PC-3 (cell line): ENCODE results near the genes DUSP12, HSD17B7 and CCDC190.

- RAMPAGE, long total RNA = no peak
Measured at GRCh38 chr1:161621192-161622025, 9.6 kb downstream of the FCGR3B start.

DNA sequence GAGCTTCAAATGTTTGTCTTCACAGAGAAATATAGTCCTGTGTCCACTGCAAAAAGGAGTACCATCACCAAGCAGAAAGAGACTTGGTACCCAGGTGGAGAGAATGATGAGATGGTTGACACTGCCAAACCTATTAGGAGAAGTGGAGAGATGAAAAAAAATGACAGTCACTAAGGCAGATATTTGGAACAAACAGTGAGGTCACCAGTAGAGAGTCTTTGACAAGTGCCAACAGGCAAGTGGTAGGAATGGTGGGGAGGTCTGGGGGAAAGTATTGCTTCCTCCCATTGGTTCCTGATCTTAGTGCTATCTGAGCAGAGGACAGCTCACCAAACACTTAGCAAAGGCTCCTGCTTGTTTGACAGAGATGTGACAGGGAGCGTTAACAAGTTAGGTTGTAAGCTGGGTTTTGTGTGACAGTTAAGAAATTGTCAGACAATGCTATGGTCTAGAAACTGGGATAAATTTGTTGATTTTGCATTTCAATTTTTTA is 6.4 kb downstream of the FCGR3B start:
- RAMPAGE, long total RNA = no peak

- RAMPAGE, long total RNA = no peak
Measured at GRCh38 chr1:161739697-161740409, 9.7 kb upstream of the DUSP12 start.

DNA sequence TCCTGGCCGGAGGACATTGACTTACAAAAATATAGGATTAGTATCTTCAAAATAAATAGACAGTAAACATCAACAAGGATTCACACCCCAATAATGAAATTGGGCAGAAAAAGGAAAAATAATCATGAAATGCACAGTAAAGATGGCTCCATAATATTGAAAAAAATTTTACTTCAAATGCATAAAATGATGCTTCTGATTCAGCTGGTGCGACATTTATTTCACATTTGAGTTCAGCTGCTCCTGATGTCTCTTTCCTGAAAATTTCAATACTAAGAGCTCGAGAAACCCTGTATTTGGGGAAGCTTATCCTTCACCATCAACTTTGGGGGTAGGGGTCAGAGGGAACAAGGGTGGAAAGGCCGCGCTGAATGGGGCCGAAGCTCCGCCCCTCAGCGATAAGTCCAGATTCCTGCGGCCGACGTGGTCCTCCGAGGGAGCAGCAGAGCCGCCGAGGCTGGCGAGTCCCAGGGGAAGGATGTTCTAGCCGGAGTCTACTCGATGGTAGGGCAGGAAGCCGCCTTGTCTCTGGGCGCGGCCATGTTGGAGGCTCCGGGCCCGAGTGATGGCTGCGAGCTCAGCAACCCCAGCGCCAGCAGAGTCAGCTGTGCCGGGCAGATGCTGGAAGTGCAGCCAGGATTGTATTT is at the start of gene DUSP12:
DUSP12 (plus strand) TSS at position 525 of the 647 bp plus-strand sequence.
- RAMPAGE, long total RNA = start-site peak on the plus strand centred at position 535 of the sequence, 30 bp wide, 175 and 70 reads in 2 replicates

- RAMPAGE, long total RNA = no peak
Measured at GRCh38 chr1:161877053-161877928, 111.2 kb downstream of the ATF6 start.

DNA sequence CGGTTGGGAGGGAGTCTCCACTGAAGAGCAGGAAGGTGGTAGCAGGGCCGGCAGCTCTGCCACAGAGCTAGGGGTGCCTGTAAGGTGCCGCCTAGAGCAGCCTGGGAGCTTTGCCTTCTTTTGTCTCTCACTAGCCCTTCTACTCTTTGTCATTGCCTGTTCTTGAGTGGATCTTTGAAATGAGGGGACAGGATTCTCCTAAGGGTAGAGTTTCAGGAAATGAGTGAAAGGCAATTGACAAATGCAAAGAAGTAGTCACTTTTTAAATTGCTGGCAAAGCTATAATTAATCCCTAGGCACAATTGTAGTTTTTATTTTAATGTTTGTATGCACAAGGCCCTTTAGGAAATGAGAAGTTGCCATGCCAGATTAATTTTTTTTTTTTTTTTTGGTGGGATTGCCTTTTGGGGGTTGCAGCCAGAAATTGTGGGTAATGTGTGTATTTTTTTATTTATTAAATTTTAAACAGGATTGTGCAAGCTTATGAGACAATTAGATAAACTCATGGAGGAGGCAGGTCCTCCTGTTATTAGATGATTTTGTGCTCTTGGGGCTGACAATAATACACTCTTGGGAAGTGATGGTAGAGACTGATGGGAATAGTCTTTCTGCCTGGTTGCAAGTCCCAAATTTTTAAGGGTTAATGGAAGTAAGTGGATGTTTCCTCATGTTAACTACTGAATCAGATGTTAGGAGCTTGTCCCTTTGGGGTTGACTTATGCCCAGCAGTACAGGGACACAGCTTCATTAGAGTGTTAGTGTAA is 62.3 kb downstream of the OLFML2B start:
- RAMPAGE, long total RNA = no peak

- RAMPAGE, long total RNA = no peak
Measured at GRCh38 chr1:161983714-161984280, 39.9 kb downstream of the OLFML2B start.

- RAMPAGE, long total RNA = no peak
Measured at GRCh38 chr1:162215730-162216289, 146.3 kb downstream of the NOS1AP start.

DNA sequence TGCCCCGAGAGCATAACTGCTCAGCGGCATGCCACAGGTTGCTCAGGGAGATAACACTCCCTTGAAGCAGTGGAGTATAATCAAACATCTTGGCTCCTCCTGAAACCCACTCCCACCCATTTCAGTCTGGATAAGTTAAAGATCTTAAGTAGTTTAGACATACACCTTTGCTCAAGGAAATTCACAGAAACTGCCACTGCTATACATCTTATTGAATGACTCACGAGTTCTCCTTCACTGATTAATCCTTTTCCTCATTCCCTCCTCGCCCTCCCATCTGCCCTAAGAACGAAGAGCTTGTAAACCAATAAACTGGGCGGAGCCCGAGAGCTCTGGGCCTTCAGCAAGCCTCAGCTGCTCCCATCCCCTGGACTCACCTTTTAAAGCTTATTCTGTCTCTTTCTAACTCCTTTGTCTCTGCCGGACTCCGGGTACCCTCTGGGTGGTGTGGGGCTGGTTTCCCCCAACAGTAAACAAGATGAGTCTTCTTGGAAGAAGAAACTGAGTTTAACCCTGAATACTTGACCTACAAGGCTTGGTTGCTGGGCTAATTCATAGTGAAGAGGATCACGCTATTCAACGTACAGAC is 7.6 kb upstream of the SH2D1B start:
- RAMPAGE, long total RNA = no peak

DNA sequence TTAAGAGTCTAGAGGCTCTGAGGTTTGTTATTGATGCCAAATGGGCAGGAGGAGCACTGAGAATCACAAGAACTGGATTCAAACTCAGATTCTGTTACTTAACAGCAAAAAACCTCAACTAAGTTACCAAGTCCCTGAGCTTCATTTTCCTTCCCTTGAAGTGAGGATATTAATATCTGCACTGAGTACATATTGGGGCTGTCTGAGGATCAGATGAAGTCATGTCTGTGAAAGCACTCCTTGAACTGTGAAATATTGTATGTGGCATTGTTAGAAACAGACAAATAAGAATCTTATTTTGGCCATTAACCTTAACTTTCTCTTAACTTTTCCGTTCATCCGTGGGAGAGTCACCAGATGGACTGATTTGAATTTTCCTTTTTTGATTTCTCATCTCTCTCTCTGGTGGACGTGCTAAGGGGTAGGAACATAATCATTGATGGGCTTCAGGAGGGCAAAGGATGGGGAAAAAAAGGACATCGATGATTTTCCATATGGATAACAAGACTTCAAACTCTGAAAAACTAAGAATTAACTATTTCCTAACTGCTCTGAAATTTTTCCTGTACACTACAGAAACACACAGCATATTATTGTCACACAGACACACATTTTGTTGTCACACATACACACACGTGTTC is 5.2 kb upstream of the DDR2 start:
- RAMPAGE, long total RNA = no peak

GRCh38 chr1:162771983-162772454 is 18.5 kb upstream of the HSD17B7 start:
- RAMPAGE, long total RNA = no peak

GRCh38 chr1:162790156-162791114 is at the start of gene HSD17B7:
Gene HSD17B7 (plus strand): TSS chr1:162790702.
- RAMPAGE, long total RNA = no peak

DNA sequence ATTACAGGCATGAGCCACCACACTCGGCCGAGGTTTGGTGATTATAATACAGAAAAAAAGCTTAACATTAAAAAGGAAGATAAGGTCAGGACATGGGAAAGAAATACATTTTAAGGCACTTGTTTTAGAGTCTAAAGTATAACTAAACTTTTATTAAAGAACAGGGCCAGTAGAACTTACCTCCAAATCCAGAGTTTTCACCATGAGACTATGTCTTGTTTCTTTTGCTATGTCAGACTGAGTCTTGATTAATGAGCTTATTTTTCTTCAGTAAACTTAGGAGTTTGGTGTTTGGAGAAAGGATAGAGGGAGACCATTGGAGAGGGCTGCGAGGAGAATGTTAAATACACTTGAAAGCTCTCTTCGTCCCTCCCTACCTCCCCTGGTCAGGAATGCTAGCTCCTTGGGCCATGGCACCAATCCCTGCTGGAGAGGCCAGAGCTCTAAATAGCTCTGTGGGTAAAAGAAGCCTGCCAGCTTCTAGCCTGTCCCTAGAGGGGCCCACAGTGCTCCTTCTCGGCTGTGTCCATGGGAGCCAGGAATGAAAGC is at the start of gene CCDC190:
CCDC190 (minus strand) TSS at position 348 of the 549 bp plus-strand sequence.
- RAMPAGE, long total RNA = no peak

- RAMPAGE, long total RNA = no peak
Measured at GRCh38 chr1:162913306-162913823, 52.4 kb upstream of the CCDC190 start.

- RAMPAGE, long total RNA = no peak
Measured at GRCh38 chr1:163093166-163093752, 24.1 kb downstream of the RGS4 start.

GRCh38 chr1:163315564-163315833 is 6.3 kb upstream of the NUF2 start:
- RAMPAGE, long total RNA = no peak

- RAMPAGE, long total RNA = no peak
Measured at GRCh38 chr1:164459009-164459456, 100.0 kb upstream of the PBX1 start.

DNA sequence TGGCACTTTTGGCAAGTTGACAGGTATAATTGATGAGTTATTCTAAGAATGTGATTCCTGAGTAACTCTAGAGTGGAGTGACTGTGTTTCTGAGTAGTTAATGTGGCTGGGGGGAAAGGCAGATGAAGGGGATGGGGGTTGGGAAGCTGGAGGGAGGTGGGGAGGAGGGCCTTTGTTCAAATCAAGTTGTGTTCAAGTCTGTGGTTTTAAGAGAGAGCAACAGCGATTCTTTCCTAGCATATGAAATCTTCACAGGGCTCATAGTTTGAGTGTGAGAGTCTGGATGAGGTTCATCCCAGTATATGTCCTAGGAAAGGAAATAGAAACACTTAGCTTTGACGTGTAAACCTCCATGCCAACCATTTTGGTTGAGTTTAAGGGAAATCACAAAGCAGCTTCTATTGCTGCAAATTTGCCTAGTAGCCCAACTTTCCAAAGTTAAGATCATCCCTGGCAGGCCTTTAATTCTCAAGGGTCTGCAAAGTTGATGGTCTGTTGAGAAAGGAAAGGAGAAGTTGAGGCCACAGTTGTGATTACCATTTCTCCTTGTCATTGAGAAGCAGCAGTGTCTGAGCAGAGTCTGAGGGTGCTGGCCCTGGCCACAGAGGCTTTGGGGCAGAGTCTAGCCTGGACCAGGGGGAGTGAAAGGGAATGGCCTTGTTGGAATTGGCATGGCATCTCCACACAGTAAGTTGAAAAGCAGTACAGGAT is 33.1 kb downstream of the PBX1 start:
- RAMPAGE, long total RNA = no peak

GRCh38 chr1:164646887-164647240 is 87.9 kb downstream of the PBX1 start:
- RAMPAGE, long total RNA = no peak

DNA sequence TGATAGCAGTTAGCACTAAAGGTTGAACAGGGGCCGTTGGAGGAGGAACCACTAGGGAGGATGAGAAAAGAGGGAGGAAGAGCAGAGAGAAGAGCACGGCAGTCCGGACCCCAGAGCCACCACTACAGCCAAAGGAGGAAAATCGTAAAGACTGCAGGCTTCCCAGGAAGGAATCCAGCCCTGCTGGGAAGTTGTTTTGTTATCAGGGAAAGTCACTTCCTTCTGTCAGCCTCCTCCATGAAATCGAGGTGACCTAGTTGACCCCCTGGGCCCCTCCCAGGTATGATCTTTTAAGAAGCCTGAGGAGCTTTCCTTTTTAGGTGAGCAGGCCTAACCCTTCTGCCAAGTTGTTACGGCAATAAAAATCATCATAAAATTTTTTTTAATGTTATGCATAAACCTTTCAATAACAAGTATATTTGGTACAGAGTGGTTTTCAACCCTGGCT is 88.3 kb downstream of the PBX1 start:
- RAMPAGE, long total RNA = no peak